Epithelial cell of esophagus (primary cell): ENCODE measurements around the genes ZNF236 and GALR1.

- RRBS = 1% methylated on average over 44 of the region's 110 CpGs
Observed at GRCh38 chr18:76822336-76822942, at the start of gene ZNF236. Gene ZNF236, plus strand, starts transcription at chr18:76822557.

DNA sequence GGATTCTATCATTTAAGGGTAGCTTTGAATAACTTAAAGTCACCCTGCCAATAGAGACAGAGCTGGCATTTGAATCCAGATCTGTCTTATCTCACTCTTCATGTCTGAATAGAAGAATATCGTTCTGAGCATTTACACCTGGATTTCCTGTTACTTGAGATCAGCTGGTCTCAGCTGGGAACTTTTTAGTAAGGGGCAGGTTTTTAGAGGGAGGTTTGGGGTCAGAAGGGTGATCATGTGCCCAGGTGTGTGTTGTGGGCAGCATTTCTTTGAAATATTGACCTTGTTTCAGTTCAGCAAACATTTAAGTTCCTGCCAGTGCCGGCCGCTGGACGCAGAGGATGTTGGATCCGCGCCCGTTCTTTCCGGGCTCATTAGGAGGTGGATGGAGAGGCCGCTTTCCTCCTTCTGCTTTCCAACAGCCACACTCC is 131.1 kb downstream of the ZNF236 start:
- RRBS = 42% methylated on average over 5 of the region's 9 CpGs

- RRBS = 40% methylated on average over 1 of the region's 15 CpGs
Observed at GRCh38 chr18:76967441-76968366, 145.3 kb downstream of the ZNF236 start.

DNA sequence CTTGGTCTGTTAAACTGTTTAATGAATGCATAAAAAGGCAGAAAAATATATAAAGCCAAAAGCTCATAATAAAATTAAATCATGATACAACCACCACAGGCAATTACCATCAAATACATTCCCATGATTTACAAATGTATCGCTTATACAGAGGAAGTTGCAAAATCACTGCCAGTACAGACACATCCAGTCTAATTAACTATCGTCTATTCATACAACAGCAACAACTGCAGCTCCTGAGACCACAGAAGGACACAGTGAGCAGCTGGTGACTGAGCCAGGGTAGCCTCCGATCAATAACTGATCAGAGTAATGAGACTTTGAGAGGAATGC is 119.8 kb downstream of the MBP start:
- RRBS = no CpG with 5 or more reads among the region's 3 CpGs

GRCh38 chr18:77064760-77065412 is 67.7 kb downstream of the MBP start:
- RRBS = no CpG with 5 or more reads among the region's 5 CpGs

DNA sequence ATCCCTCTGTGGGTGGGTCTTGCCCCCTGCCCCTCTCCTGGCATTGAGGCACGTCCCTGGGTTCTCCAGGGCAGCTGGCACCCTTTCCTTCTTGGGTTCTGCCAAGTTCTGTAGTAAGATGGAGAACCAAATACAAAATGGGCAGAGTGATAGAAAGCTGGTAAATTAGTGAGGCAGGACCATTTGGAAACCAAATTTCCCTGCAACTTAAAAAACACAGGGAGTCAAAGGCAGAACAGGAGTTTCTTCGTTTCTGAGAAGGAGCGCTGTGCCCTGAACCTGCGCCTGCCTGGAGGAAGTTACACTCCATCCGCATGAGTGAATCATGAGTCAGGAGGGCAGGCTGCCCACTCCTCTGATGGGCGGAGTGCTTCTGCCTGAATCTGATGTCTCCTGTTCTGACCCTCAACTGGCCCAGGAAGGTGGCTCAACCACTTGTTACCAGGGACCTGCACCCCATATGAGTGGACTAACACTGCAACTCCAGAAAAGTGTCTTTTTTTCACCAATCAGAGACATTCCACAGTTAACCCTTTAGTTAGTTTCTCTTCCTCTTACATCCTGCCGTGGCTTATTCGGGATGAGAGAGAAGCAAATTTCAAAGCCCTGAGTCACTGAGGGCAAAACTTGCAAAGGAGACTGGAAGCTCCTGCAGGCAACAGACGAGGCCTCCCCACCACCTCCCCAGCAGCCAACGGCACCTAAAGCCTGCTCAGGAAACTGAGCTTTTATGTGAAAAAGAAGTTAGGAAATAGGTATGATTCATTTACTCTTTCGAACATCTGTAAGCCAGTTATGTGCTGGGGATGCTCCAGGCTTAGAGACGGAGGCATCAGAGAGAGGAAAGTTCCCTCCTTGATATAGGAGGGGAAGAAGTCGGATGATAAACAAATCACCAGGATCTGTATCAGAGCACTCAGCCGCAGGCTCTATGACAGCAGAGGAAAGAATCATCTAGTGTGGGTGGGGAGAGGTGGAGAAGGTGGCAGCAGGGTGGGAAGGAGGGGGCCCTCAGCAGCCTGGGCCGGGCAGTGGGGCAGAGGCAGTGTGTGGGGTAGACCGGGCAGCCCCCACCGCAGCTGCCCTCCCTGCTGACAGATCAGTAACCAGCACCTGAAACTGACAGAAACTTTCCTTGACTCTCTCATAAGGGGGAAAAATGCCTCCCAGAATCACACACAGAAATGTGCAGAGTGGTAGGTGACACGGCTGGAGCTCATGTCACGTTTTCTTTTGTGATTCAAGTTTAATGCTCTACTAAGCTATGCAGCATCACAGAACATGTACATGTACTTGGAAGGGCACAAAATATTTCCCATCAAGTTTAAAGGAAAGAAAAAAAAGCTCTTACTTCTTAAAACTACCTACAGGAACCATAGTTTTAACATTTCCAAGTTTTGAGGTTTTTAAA is 30.9 kb downstream of the MBP start:
- RRBS = no CpG with 5 or more reads among the region's 19 CpGs

- RRBS = no CpG with 5 or more reads among the region's 14 CpGs
Observed at GRCh38 chr18:77104633-77105531, 27.7 kb downstream of the MBP start.

- RRBS = no CpG with 5 or more reads among the region's 13 CpGs
Observed at GRCh38 chr18:77107842-77108654, 24.5 kb downstream of the MBP start.

DNA sequence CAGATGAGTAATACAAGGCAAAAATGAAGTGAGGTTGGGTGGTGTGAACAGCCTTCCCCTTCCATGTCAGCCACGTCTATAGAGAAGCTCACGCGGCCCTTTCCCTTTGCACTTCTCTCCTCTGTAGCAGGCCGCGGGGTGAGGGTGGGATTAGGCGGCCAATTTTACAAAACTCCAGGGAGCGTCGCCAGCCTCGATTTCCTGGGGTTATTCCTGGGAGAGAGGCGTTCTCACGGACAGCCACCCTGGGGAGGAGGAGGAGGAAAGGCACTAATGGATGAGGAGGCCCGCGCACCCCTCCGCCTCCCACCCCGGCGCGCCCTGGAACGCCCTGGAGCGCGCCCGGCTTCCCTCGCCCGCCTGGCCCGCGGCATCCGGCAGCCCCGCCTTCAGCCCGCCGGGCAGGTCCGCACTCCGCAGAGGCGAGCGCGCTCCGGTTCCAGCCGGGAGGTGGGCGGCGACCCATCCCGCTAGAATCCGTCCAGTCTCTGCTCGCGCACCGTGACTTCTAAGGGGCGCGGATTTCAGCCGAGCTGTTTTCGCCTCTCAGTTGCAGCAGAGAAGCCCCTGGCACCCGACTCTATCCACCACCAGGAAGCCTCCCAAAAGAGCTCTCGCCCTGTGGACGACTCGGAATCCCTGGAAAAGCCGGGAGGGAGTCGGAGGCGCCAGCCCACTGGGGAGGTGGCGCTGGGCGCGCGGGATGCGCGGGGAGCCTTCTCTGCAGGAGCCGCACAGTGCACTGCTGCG is at the start of gene GALR1:
TSS of gene GALR1 (plus strand) at position 536 of the 750 bp plus-strand sequence.
- RRBS = 4% methylated on average over 7 of the region's 62 CpGs

- RRBS = no CpG with 5 or more reads among the region's 11 CpGs
Observed at GRCh38 chr18:77322445-77322980, 72.9 kb downstream of the GALR1 start.

GRCh38 chr18:79343612-79344489 is 51.9 kb upstream of the NFATC1 start:
- RRBS = no CpG with 5 or more reads among the region's 19 CpGs

GRCh38 chr18:79383597-79384561 is 11.9 kb upstream of the NFATC1 start:
- RRBS = no CpG with 5 or more reads among the region's 25 CpGs

DNA sequence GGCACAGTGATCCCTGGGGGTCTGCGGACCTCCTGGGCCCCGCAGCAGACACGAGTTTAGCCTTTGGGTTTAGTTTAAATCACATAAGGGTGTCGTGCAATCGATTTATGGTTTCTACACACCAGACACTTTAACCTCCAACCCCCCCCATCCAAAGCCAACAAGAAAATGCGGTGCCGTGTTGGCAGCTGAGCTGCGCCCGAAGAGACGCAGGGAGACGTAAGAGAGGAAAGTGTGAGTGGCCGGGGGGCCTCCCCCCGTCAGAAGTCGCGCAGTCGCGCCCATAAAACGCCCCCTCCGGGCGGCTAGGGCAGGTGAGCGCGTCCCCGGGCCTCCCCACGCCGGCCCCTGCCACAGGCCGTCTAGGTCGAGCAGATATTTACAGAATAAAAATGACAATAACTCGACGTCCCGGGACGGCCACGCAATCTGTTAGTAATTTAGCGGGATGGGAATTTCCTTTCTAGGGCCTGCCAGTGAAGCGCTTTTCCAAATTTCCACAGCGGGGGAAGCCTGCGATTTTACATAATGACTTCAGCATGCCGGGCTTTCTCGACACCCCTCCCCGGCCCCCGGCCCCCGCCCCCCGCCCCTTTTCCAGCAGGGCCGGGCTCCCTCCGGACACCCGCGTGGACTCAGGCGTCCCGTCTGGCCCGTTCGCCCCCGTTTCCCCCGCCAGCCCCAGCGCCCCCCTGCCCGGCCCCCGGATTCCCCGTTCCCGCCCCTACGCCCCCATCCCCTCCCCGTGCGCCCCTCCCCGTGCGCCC is 729 bp upstream of the NFATC1 start:
- RRBS = 2% methylated on average over 23 of the region's 62 CpGs

DNA sequence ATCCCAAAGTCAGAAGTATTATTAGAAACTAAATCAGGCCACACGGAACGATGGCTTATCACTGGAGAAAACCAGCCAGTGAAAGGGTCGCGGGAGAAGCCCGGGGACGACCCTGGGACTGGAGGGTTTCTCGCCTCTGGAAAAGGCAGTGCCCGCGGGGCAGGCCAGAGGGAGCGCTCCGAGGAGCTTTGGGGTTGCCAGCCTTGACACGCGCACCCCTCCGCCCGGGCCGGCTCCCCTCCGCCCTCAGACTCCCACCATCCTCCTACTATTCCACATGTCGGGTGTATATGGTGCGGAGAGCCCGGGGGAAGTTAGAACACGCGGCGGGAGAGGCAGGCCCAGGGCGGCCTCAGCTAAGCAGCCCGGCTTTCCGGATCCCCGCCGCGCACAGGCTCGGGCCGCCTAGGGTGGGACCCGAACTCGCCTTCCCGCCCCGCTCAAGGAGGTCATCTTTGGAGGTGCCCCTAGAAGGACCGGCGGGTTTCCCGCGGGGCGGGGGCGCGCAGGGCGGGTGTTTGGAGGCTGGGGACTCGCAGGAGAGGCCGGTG is 3.5 kb downstream of the NFATC1 start:
- RRBS = 41% methylated on average over 18 of the region's 45 CpGs

- RRBS = no CpG with 5 or more reads among the region's 15 CpGs
Observed at GRCh38 chr18:79471623-79471983, 75.9 kb downstream of the NFATC1 start.

- RRBS = 16% methylated on average over 4 of the region's 16 CpGs
Observed at GRCh38 chr18:79576838-79577312, 102.7 kb upstream of the CTDP1 start.

- RRBS = no CpG with 5 or more reads among the region's 2 CpGs
Observed at GRCh38 chr18:79624569-79624783, 55.1 kb upstream of the CTDP1 start.

GRCh38 chr18:79679967-79680334 is 348 bp downstream of the CTDP1 start:
- RRBS = 1% methylated on average over 21 of the region's 55 CpGs

GRCh38 chr18:79911772-79912327 is 39.6 kb downstream of the SLC66A2 start:
- RRBS = no CpG with 5 or more reads among the region's 12 CpGs

DNA sequence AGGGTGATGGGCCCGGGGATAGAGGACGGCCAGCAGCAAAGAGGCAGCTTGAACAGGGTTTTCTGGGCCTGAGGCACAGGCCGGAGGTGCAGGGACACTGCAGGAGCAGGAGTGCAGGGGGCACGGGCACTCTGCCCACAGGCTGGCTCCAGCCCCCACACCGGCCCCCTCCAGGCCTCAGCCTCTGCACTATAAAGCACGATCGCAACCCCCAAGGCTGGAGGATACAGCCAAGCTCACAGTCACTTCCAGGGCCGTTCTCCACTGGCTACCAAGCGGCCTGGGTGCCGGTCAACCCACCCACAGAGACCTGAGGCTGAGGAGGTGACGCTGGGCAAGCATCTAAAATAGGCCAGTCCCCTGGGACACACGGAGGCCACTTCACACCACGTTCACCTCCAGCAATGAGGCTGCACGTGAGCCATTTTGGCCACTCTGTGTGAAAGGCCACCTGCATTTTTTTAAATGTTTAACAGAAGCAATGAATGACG is 5.8 kb downstream of the SLC66A2 start:
- RRBS = 57% methylated on average over 3 of the region's 15 CpGs